ENCODE results near the genes ZDHHC1 and PSKH1.

- PRO-cap = bidirectional peak, plus-strand start at chr16:67163699, minus-strand start at chr16:67163739; unidirectional peak, plus-strand start at chr16:67164190
- RRBS = 1% methylated on average over 11 of the region's 88 CpGs
These were observed 826 bp upstream of the HSF4 start for GRCh38 chr16:67163485-67164353.

DNA sequence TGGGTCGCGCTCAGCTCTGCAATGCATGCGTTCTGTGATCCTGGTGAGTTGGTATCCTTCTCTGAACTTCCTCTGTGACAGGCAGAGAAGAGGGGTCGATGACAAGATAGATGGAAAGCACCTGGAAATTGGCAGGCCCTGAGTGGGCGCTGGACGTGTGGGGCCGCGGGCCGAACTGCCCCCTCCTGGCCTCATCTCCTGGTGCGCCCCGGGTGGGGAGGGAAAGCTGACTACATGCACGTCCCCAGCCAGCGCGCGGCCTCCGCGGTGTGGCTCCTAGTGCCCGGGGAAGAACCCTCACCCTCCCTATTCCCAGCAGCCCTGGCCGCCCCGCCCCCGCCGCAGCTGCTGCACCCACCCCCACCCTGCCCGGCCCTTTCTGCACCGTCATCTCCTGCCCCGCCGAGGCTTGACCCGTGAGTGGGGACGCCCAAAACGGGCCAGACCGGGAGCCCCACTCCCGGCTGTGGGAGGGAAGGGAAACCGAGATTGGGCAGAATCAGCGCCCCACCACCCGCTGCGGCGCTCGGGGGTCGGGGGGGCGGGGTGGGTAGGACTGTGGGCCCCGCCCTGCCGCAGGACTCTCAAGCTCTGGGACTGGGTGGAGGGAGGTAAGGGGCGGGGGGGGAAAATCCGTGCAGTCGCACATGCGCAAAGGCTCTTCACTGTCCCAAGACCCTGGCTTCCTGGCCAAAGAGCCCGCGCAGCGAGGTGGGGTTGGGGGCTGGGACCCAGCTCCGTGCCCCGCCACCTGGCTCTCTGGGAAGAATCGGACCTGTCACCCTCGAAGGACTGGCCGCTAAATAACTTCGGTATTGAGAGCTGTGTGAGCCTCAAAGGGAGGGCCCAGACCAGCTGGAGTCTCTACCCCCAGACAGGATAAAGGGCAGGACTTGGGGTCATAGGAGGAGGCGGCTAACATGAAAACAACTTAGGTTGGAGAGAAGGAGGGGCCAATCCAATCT is 5.9 kb downstream of the HSF4 start:
- PRO-cap = bidirectional peak, plus-strand start at position 433 of the sequence, minus-strand start at position 271 of the sequence
- RRBS = 2% methylated on average over 18 of the region's 55 CpGs

- PRO-cap = bidirectional peak, plus-strand start at chr16:67174250, minus-strand start at chr16:67174202; bidirectional peak, plus-strand start at chr16:67174492, minus-strand start at chr16:67174446
- RRBS = 3% methylated on average over 22 of the region's 64 CpGs
These were observed 9.5 kb downstream of the MATCAP1 start for GRCh38 chr16:67174068-67174796.

- PRO-cap = no peak
- RRBS = no CpG with 5 or more reads among the region's 4 CpGs
These were observed 7.5 kb downstream of the ELMO3 start for GRCh38 chr16:67206460-67206793.

DNA sequence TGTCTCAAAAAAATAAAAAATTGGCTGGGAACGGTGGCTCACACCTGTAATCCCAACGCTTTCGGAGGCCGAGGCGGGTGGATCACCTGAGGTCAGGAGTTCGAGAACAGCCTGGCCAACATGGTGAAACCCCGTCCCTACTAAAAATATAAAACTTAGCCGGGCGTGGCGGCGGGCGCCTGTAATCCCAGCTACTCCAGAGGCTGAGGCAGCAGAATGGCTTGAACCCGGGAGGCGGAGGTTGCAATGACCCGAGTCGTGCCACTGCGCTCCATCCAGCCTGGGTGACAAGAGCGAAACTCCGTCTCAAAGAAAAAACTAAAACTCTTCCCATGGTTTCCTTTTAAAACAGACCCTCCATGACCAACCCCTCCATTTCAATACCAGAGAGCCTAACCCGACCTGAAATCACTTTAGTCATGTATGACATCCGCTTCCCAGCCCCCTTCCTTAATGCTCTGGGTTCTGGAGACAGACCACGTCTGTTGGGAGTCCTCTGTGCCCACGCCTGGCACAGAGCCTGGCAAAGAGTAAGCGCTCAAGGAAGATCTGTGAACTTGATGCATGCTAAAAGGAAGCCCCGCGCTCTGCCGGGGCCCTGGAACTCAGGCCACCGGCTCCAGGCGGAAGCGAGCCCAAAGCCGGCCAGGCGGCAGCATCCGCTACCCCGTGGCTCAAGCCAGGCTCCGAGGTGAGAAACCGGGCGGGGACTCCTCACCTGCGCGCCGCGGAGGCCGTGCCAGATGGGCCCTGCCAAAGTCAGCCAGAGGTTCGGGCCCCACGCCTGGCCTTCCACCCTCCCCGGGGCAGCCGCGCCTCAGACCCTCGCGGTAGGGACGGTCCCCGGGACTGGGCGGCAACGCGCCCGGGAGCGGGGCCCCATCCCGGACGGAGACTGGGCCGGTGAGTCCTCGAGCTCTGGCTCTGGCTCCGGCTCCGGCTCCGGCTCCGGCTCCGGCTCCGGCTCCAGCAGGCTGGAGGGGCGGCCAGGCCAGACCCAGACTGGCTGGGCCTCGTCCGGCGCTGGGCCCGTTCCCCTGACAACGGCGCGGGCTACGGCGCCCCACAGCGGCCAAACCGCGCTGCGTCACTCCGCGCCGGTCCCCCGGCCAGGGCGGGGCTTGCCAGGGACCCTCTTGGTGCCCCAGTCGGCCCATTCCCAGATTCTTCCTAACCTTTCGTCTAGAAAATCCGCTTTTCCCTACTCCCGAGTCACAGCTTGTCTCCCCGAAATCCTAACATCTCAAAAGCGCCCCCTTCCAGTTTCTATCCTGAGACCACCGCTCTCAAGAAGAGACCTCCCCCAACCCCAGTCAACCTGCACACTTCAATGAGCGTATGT is at the start of gene ZDHHC1:
TSS of gene ZDHHC1 (minus strand) at position 1,025 of the 1,342 bp plus-strand sequence.
- PRO-cap = unidirectional peak, minus-strand start at position 1,004 of the sequence; bidirectional peak, plus-strand start at position 1,090 of the sequence, minus-strand start at position 1,004 of the sequence
- RRBS = 2% methylated on average over 39 of the region's 93 CpGs

GRCh38 chr16:67465572-67466161 is 15.3 kb downstream of the ATP6V0D1 start:
- PRO-cap = no peak
- RRBS = no CpG with 5 or more reads among the region's 7 CpGs

DNA sequence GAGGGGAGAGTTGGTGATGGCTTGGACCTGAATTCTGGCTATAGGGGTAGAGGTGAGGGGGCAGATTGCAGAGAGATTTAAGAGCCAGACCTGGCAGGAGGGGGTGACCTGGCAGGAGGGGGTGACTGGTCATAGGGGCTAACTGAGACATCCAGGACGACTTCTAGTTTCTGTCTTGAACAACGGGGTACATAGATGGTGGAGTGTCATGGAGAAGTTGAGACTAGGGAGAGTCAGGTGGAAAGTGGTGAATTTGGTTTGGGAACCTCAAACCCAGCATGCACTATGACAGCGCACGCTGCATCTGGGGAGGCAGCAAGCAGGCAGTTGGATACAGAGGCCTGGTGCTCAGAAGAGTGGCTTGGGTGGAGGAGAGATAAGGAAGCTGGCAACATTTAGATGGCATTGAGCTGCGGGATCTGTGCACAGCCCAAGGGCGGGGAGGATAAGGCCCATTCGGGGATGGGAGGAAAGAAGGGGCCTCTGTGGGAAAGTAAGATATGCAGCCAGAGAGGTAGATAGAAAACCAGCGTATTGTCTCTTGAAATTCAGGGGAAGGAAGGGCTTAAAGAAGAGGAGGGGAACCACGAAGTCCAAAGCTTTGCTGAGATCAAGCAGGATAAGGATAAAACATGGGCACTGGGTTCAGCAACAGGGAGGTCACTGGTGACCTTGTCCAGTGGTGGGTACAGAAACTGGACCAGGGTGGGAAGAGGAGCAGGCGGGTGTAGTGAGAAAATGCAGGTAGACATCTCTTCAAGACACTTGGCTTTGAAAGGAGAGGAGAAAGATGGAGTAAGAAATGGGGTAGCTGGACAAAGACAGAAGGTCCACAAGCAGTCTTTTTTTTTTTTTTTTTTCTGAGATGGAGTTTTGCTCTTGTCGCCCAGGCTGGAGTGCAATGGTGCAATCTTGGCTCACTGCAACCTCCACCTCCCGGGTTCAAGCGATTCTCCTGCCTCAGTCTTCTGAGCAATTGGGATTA is 4.6 kb downstream of the RIPOR1 start:
- PRO-cap = no peak
- RRBS = no CpG with 5 or more reads among the region's 13 CpGs

GRCh38 chr16:67548565-67549142 is 13.7 kb upstream of the CTCF start:
- PRO-cap = no peak
- RRBS = no CpG with 5 or more reads among the region's 4 CpGs

- PRO-cap = no peak
- RRBS = 85% methylated on average over 2 of the region's 18 CpGs
These were observed 19.0 kb downstream of the C16orf86 start for GRCh38 chr16:67685385-67686262.

DNA sequence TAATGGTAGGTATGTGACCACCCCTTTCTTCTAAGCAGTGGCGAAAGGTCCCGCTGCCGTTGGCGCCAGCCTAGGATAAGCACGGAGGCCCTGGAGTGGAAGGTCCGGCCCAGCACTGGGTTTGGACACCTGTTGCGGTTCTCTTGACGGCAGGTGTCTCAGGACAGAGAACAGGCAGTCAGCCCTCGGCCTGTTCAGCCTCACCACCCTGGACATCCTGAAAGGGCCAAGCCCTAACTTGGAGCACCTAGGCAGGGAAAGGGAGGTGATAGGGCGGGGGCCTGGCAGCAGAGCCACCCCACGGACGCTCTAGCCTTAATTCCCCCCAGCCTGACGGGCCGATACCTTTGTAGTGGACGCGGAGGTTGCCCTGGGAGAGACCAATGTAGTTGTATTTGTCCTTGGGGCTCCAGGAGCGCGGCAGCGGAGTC is 388 bp downstream of the RANBP10 start:
- PRO-cap = no peak
- RRBS = no CpG with 5 or more reads among the region's 19 CpGs

DNA sequence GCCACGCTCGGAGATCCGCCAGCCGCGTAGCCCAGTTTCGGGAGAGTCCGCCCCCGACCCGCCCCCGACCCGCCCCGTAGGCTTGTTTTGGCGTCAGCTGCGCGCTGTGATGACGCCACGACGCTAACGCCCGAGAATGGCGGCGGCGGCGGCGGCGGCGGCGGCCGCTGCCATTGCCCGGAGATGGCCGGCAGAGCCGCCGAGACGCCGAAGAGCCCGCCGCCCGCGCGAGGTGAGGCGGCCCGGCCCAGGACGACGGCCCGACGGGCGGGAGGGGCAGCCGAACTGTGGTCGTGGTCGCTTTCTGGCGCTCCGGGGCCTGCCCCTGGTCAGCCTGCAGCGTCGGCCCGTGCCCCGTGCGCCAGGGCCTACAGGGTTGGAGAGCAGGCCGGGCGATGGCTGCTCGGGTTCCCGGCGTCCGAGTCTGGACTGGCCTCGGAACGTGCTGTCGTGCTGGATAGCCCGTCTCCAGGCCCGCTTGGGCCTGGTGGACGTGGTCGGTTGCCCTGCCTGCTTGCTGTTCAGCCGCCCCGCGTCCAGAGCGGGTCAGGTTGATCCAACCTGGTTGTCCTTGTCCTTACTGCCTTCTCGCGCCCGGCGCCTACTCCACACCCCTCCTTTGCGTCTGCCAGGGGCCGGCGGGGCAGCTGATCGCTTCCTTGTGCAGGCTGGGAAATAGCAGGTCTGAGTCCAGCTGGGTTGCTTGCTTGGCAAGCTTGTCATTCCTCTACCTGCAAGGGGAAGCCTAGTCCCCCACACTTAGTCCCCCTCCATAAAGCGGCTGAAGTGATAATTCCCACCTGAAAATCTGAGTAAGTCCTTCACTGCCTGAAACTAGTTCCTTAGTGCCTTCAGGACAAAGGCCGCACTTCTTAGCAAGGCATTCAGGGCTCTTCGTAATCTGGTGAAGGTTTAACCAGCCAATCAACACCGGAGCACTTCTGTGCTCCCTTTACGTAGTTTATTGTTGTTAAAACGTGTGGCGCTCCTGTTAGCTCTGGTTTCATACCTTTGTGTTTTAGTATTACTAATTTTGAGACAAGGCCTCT is at the start of gene PSKH1:
TSS of gene PSKH1 (plus strand) at position 115 of the 1,049 bp plus-strand sequence.
- PRO-cap = bidirectional peak, plus-strand start at position 126 of the sequence, minus-strand start outside the sequence; unidirectional peak, plus-strand start at position 376 of the sequence; unidirectional peak, minus-strand start at position 603 of the sequence
- RRBS = 1% methylated on average over 27 of the region's 89 CpGs

DNA sequence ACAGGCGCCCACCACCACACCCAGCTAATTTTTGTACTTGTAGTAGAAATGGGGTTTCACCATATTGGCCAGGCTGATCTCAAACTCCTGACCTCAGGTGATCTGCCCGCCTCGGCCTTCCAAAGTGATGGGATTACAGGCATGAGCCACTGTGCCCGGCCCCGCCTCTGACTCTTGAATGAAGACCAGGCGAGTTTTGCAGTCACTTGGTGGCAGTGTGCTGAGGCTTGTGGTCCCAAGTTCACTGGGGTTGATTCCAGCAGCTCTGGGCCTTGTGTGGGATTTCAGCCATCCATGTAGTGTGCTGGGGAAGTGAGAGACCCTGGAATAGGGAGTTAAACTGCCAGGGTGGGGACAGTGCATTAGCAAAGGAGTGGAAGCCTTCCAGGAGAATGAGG is 14.3 kb downstream of the PSKH1 start:
- PRO-cap = no peak
- RRBS = no CpG with 5 or more reads among the region's 6 CpGs

GRCh38 chr16:67927126-67928275 is 4.2 kb downstream of the CTRL start:
- PRO-cap = no peak
- RRBS = no CpG with 5 or more reads among the region's 24 CpGs

- PRO-cap = no peak
- RRBS = no CpG with 5 or more reads among the region's 6 CpGs
These were observed 383 bp downstream of the CTRL start for GRCh38 chr16:67931212-67931746.

GRCh38 chr16:67945755-67946494 is 2.0 kb upstream of the LCAT start:
- PRO-cap = no peak
- RRBS = no CpG with 5 or more reads among the region's 33 CpGs

- PRO-cap = no peak
- RRBS = no CpG with 5 or more reads among the region's 5 CpGs
These were observed 1.6 kb downstream of the SLC12A4 start for GRCh38 chr16:67966738-67967298.

DNA sequence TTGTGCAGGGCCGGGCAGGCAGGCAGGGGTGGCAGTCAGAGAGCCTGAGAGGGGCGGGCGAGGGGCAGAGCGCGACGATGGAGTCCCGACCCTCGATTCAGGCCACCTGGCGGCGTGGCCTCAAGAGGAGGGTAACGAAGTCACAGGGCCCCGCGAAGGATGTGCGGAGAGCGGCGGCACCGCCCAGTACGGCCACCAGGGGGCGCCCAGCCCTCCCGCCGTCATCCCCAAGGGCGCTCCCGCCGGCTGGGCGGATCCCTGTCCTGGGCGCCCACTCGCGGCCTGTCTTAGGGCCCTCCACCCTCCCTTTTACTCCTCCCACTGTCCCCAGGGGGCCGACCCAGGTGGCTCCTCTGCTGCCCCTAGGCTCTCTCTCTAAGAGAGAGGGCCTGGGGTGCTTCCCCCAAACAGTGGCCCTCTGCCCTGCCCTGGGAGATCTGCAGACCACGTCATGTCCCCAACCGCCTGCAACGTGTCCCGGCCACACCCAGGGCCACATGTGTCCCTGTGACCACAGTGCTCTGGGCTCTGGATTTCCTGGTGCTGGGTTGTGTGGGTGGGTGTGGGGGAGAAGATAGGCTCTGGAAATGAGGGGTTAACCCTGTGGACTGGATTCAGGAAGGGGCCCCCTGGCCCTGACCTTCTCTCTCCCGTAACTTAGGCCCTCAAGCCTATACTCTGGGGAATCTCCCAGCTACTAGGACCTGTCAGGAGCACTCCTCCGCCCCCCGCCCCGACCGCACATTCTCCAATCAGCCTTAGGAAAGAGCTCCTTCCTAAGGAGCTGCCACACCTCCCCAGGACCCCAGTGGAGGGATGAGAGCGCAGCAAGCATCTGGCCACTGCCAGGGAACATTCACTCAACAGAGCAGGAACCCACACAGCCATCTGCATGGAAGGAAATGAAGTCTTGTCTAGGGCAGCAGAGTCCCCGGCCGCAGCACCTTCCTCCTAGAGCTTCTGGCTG is 5.8 kb downstream of the DPEP2 start:
- PRO-cap = bidirectional peak, plus-strand start at position 533 of the sequence, minus-strand start at position 425 of the sequence
- RRBS = no CpG with 5 or more reads among the region's 41 CpGs

- PRO-cap = no peak
- RRBS = no CpG with 5 or more reads among the region's 3 CpGs
These were observed 8.9 kb downstream of the DUS2 start for GRCh38 chr16:68031877-68032538.

DNA sequence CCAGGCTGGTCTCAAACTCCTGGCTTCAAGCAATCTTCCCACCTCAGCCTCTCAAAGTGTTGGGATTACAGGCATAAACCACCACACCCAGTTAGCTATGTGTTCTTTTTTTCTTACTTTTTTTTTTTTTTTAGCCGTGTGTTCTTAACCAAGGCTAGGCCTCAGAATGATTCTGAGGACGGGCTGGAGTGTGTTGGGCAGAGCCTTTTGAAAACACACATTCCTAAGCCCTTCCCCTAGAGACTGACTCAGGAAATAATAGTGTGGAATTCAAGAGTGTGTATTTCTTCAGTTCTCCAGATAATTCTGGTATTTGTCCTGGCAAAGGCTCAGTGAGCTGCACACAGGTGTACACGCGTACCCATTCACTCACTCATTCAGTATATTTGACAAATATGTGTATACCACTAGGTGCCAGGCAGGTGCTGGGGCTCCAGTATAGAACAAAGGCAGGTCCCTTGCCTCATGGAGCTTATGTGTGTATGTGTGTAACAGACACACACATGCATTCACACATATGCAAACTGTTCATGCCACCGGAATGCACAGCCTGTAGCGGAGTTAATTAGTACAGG is 19.4 kb upstream of the NFATC3 start:
- PRO-cap = no peak
- RRBS = no CpG with 5 or more reads among the region's 6 CpGs

- PRO-cap = no peak
- RRBS = no CpG with 5 or more reads among the region's 11 CpGs
These were observed 6.6 kb upstream of the NFATC3 start for GRCh38 chr16:68078324-68079147.